Metanephros (tissue), 2 donors: ENCODE data around the gene OR5H2.

DNA sequence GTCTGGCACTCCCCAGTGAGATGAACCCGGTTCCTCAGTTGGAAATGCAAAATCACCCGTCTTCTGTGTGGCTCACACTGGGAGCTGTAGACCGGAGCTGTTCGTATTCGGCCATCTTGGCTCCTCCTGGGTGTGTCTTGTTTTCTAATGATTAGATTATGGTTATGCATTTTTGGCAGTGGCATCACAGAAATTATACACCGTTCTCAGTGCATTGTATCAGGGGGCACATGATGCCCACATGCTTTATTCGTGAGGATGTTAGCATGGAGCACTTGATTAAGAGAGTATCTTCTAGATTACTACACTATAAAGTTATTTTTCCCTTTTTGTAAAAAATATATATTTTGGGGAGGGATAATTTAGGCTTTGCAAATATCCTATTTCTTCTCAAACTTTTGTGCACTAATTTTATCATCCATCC is 216.5 kb upstream of the ARL6 start:
- RAMPAGE, long total RNA, result no peak

GRCh38 chr3:97886283-97886631 is 64.4 kb downstream of the CRYBG3 start:
- RAMPAGE, long total RNA, result no peak

- RAMPAGE, long total RNA, result no peak
Observed at GRCh38 chr3:98282188-98282689, at the start of gene OR5H2. Gene OR5H2 (plus strand): TSS chr3:98282505.

DNA sequence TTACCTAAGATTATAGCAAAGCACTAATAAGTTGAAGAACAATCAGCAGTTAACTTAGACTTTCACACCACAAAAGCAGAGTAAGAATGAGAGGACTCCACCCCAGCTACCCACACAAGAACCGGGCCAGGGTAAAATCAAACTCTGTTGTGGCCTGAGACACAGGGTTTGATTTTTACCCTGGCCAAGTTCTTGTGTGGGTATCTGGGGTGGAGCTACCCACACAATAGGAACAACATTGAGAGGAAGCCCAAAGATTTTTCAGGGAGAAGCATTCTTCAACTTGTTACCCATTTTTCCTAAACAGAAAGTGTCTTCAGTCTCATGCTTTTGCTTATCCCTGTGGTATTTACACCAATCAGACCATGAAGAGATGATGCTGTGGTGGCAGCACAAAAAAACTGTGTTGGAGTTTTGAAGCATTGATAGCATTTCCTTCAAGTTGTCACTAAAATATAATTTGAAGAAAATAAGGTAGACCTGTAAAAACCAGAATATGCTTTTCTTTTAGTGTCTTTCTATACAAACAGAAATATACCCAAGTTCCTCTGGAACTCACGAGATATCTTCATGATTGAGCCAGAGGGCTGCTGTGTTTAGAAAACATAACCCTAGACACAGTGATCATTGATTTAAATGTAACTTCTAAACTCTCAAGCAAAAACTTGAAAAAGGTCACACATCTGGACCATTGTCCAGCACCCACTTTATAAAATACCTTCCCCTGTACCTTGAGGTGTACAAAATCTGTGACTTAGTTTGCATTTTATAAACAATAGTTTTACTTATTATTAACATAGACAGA is 25.5 kb downstream of the CPOX start:
- RAMPAGE, long total RNA, result no peak

DNA sequence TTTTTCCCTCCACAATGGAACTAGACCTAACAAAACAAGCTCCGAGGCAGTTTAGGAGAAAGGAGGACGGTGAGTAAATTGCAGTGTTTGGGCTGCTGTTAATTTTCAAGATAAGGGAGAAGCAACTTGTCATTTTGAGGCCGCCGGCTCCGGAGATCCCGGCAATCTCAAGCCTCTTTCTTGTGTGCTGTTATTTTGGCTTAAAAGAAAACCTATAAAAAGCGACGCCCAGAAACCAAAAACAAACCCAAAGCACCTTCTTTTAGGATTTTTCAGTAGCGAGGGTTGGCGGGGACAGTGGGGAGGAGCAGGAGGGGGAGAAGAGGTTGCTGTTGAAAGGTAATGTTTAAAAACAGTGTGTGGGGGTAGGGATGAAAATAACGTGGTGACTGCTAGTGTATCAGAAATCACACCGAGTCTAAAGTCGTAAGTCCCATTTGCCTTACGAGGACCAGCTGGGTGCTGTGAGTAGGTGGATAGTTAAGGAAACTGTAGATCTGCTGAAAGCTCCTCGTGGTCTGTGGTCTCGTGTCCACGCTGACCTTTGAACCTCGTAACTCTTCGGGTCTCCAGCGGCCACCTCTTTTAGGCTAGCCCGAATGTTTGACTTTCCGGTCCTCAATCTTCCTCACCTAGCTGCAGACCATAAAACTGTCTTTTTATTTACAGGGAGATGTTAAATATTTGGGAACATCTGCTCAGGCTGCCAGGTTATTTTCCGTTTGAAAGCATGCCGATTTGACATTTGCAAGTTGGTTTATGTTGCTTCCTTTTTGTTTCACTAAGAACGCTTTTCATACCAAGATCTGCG is 29.4 kb upstream of the ST3GAL6 start:
- RAMPAGE, long total RNA, result no peak

GRCh38 chr3:98800460-98800882 is 37.3 kb downstream of the ST3GAL6 start:
- RAMPAGE, long total RNA, result no peak

- RAMPAGE, long total RNA, result no peak
Observed at GRCh38 chr3:98961847-98962115, 60.3 kb upstream of the DCBLD2 start.

- RAMPAGE, long total RNA, result no peak
Observed at GRCh38 chr3:99659014-99659480, 20.7 kb downstream of the COL8A1 start.

GRCh38 chr3:99659937-99660485 is 21.6 kb downstream of the COL8A1 start:
- RAMPAGE, long total RNA, result no peak

- RAMPAGE, long total RNA, result no peak
Observed at GRCh38 chr3:99846041-99846279, 28.3 kb downstream of the CMSS1 start.

GRCh38 chr3:100023884-100024216 is 90.5 kb downstream of the FILIP1L start:
- RAMPAGE, long total RNA, result no peak

- RAMPAGE, long total RNA, result no peak
Observed at GRCh38 chr3:100041832-100043002, 72.1 kb downstream of the FILIP1L start.

DNA sequence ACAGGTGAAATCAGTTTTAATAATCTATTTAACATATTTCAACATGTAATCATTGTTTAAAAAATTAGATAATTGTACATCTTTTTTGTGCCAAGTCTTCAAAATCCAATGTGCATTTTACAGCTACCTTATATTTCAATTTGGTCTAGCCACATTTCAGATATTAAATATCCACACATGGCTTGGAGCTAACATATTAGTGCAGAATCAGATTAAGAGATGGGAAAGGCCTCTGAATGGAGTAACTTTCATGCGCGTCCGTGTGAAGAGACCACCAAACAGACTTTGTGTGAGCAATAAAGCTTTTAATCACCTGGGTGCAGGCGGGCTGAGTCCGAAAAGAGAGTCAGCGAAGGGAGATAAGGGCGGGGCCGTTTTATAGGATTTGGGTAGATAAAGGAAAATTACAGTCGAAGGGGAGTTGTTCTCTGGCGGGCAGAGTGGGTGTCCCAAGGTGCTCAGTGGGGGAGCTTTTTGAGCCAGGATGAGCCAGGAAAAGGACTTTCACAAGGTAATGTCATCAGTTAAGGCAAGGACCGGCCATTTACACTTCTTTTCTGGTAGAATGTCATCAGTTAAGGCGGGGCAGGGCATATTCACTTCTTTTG is 2.1 kb downstream of the TBC1D23 start:
- RAMPAGE, long total RNA, result no peak

- RAMPAGE, long total RNA, result no peak
Observed at GRCh38 chr3:100386318-100387112, 14.4 kb downstream of the TOMM70 start.

- RAMPAGE, long total RNA, result no peak
Observed at GRCh38 chr3:100403374-100403822, 2.1 kb downstream of the LNP1 start.

DNA sequence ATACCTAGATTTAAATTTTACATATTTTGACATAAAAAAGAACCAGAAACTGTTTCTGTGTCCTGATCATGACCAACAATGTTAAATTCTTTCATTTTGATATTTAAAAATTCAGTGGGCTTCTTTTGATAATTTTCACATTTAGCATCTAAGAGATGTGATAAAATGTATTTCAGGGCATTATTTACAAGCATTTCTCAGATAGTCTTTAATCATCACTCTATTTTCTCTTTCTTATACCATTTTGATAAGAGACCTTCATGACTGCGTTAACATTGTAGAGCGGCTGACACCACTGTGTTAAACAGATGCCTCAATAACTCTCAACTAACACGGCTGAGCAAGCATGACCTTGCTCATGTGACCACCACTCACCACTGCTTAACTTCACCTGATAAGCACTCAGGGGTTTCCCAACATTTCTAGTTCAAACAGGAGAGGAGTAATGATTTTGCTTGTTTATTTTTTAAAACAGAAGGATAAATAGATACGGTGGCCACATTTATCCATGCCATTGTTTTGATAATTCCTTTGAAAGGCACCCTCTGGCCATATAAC is 37.8 kb upstream of the TMEM45A start:
- RAMPAGE, long total RNA, result no peak

- RAMPAGE, long total RNA, result no peak
Observed at GRCh38 chr3:100504150-100504532, 11.7 kb downstream of the TMEM45A start.

GRCh38 chr3:100954820-100955547 is 38.2 kb downstream of the ABI3BP start:
- RAMPAGE, long total RNA, result no peak

GRCh38 chr3:101430773-101431282 is 82.2 kb downstream of the SENP7 start:
- RAMPAGE, long total RNA, result no peak

DNA sequence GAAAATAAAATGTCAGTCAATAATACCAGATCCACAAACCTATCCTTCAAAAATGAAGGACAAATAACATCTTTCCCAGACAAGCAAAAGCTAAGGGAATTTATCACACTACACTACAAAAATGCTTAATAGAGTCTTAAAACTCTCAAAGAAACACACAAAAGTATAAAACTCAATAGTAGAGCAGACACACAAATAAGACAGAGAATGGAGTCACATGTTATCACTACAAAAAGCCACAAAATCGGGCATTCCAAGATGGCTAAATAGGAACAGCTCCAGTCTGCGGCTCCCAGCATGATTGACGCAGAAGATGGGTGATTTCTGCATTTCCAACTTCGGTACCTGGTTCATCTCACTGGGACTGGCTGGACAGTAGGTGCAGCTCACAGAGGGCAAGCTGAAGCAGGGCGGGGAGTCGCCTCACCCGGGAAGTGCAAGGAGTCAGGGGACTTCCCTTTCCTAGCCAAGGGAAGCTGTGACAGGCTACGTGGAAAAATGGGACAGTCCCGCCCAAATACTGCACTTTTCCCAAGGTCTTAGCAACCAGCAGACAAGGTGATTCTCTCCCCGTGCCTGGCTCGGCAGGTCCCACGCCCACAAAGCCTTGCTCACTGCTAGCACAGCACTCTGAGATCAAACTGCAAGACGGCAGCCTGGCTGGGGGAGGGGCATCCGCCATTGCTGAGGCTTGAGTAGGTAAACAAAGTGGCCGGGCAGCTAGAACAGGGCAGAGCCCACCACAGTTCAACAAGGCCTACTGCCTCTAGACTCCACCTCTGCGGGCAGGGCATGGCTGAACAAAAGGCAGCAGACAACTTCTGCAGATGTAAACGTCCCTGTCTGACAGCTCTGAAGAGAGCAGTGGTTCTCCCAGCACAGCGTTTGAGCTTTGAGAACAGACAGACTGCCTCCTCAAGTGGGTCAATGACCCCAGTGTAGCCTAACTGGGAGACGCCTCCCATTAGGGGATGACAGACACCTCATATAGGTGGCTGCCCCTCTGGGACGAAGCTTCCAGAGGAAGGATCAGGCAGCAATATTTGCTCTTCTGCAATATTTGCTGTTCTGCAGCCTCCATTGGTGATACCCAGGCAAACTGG is 46.2 kb downstream of the SENP7 start:
- RAMPAGE, long total RNA, result no peak